A172 (cell line): ENCODE data around the gene RPH3AL.

DNA sequence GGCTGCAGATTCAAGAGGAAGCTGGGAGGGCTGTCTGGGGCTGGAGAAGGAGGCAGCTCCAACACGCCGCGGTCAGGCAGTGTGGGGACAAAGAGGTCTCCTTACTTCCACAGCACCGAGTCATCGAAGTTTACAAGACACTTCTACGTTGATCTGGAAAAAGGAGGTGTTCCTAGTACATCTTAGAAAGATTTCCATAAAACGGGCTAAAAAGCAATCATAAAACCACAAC is 17.9 kb upstream of the DOC2B start:
- RAMPAGE, long total RNA = no peak

DNA sequence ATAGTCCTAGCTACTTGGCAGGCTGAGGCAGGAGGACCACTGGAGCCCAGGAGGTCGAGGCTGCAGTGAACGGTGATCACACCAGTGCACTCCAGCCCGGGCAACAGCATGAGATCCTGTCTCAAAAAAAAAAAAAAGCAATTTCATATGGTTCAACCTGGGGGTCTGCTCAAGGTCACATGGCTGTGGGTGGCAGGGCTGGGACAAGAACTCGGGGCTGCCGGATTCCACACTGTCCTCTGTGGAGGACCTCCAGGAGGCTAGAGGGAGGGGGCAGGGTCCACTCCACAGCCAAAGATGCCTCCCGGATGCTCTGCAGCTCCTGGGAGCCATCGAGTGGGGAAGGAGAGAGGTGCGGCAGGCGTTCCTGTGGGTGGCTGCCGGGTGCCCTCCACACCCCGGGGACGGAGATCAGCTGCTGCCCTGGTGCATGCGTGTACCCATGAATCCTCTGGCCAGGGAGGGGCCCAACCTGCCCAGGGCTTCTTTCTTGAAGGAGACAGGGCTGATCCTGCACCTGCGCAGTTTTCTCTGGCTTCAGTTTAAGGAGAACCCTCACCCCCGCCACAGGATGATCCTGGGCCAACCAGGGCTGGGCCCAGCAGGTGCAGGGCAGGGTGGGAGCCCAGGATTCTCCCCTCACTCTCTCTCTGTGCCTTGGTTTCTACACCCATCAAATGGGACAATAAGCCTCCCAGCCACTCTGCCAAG is 33.4 kb upstream of the DOC2B start:
- RAMPAGE, long total RNA = no peak

DNA sequence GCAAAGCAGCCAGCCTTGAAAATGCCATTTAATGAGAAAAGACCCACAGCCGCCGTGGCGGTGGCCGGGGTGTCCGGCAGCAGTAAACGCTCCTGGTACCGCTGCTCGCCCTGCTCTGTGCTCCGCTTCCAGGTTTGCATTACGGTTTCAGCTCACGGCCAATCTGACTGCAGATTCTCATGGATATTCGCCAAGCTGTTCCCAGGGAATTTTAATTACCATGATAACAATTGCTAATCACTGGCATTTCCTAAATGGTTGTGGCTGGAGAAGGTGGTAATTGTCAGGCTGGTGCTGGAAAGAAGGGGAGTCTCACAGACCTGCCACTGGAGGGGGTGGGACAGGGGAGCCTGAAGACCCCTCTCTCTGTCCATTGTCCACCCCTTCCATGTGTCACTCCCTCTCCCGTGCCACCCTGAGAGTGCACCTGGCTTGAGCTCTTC is 78.2 kb upstream of the DOC2B start:
- RAMPAGE, long total RNA = no peak

GRCh38 chr17:332950-333213 is 19.7 kb downstream of the RPH3AL start:
- RAMPAGE, long total RNA = no peak

- RAMPAGE, long total RNA = no peak
These were observed 18.7 kb downstream of the RPH3AL start for GRCh38 chr17:333547-334624.

GRCh38 chr17:352110-353031 is at the start of gene RPH3AL:
TSS of gene RPH3AL (minus strand) at chr17:352807.
- RAMPAGE, long total RNA = no peak

GRCh38 chr17:521462-521846 is 111.3 kb downstream of the C17orf97 start:
- RAMPAGE, long total RNA = no peak

DNA sequence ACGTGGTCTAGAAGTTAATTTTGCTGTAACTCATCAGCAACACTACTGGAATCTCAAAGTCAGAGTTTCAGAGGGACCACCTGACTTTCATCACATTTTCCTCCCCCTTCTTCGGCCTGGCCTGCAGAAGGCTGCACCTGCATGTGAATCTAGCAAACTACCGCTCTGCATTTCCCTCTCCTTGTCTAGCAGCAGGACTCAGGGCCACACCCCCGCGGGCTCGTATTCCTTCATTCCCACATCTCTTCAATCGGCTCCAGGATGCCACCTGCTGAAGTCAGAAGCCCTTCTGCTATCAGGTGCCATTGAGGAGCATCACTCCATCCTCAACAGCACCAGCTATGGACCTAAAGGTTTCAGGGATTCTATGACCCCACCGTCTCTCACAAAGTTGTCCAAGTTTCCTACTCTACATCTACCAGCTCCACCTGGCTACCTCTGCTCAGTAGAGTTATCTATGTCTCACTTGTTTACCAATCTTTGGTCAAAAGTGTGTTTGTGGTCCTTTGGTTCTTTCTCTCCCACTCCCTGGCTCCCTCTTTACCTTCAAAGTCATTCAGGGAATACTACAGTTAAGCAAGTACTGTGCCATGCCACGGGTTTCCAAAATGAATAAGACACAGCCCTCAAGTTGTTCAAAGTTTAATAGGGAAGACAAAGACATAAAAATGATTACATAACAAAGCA is 135.1 kb downstream of the C17orf97 start:
- RAMPAGE, long total RNA = no peak

DNA sequence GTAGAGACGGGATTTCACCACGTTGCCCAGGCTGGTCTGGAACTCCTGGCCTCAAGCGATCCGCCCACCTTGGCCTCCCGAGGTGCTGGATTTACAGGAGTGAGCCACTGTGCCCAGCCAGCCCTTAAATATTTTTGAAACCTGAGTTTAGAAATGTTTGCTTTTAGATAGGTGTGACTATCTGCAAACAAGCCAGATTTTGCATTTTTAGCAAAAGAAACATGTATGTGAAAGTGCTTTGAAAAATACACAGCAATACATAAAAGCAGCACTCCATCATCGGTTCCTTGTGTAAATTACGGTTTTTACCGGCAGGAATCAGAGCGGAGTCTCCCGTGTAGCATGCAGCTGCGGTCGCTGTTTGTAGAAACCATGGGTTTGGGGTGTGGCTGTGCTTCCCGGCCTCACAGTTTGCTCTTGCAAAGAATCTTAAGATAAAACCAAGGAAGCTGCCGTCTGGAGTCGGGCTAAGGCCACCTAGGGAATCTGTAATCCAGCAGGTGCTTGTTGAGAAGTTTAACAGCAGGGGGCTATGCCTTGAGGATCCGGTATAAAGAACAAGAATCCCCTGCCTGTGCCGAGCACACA is 6.3 kb upstream of the TLCD3A start:
- RAMPAGE, long total RNA = no peak

GRCh38 chr17:732960-733285 is 527 bp downstream of the TLCD3A start:
- RAMPAGE, long total RNA = no peak

DNA sequence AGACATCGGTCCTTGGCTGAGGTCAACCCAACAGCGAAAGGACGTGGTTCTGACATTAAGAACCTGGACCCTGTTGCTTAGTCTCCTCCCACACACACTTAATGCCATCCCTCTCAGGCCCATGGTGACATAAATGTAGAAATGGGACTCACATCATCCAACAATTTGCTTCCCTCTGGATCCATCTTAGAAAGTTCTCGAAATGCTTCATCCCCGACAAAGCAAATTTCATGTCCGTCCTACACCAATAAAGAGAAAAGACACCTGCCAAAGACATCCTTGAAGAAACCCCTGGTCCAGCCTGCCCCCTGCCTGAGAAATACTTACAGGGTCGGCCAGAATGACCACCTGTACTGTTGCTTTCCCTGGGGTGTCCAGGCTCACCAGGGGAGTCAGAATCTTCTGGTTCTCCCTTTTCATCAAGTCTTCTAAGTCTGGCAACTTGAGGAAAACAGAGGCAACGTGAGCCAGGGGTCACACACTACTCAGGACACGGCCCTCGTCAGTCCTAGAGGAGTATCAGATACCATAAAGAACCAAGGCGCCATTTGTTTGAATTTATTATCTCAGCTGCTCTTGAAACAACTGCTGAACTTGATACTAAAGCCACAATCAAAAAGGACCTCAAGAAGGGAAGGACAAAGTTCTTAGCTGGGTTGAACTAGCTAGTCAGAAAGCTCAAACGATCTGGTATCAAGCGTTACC is 12.2 kb downstream of the GLOD4 start:
- RAMPAGE, long total RNA = no peak

- RAMPAGE, long total RNA = no peak
These were observed 7.0 kb downstream of the MRM3 start for GRCh38 chr17:789034-789764.

GRCh38 chr17:1003747-1004734 is 7.1 kb downstream of the TIMM22 start:
- RAMPAGE, long total RNA = no peak

DNA sequence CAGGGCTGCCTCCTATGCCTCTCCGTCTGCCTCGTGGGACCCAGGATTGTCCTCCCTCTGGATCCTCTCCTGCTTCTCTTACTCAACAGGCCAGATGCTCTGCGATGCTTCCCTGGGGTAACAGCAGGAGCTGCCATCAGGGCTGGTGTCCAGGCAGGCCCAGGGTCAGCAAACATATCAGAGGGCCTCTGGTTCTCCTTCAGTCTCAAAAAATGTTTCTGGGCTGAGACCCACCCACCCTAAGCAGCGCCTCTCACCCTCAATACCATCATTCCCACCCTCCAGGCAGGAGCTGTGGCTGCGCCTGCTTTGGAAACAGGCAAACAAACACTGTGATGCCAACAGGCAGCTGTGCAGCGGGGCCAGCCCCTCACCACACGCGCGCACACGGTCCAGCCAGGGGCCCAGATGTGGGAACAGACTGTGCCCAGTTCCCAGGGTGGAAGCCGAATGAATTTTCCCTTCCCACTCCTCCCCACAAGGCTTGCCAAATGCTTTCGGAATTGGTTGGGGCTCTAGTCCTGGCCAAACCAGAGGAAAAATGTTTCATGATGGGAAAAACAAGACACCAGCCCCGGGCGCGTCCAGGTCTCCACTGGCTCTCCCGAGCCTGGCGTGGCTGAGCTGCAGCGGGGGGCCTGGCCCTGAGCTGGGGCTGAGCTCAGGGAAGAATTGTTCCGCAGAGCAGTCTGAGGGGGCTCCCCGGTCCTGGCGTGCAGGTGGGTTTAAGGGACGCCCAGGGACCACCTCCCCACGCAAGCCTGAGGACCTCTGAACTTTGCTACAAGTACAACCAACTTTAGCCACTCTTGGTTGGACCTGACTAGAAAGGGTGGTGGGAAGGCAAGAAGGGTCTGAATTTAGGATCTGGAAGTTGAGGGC is 11.4 kb downstream of the TIMM22 start:
- RAMPAGE, long total RNA = no peak

- RAMPAGE, long total RNA = no peak
These were observed 14.9 kb downstream of the TIMM22 start for GRCh38 chr17:1011849-1012245.

GRCh38 chr17:1036947-1037615 is 40.2 kb downstream of the TIMM22 start:
- RAMPAGE, long total RNA = no peak

DNA sequence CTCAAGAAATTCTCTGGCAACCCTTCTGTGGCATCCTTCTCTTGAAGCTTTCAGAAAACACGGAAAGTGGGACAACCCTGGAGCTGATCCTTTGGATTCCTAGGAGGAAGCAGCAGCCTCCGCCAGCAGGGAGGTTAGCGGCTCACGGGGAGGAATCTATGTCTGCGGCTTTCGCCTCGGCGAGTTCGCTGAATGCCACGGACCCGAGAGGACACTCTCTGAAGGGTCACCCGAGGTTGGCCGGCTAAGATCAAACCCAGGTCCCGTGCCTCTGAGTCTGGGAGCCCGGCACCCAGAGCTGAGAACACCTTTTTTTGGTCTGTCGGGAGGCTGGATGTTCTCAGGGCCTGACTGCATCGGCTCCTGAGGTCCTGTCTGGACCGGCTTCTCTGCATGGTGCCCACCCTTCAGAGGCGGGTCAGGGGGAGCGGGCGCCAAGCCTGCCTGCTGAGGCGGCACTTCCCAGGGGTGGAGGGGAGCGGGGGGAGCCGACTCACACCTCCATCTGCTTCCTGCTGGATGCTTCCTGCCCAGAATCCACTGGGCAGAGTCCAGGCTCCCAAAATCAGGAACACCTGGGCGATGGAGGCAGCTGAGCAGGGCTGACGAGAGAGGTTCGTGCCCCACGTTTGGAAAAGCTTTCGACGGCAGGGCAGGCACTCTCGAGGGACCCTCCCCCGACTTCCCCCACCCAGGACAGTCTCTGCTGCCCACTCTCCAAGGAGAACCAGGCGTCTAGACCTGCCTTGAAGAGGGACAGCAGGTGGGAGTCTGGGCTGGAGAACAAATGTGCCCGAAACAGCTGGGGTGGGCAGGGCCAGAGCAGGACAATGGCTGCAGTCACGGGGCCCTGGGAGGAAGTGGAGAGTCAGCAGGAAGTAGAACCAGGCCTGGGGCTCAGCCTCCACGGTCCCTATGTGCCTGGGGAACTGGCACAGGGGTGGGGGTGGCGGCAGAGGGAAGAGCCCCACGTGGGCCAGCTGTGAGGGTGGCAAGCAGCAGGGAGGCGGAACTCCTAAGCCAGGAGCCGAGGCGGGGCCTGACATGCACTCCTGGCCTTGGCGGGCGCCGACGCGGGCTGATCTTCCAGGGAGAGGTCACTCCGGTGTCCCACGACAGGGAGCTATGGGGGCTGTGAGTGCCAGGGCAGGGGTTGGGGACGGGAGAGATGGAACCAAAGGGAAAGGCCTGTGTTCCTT is 42.3 kb downstream of the TIMM22 start:
- RAMPAGE, long total RNA = no peak

DNA sequence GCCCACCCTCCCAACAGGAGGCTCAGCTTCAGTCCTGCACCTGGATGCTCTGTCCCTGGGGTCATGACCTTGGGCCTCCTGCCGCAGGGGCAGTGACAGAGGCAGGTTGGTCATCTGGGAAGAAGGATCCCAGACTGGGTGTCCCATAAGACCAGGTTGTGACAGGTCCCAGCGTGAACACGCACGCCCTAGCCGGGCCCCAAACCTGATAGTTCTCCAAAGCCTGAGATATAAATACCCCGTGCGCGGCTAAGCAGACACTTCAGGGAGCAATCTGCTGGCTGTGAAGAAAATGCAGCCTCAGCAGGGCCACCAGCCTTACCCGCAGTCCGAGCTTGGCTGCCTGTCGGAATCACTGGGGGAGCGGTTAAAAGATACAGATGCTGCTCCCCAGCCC is 78.3 kb downstream of the TIMM22 start:
- RAMPAGE, long total RNA = no peak

DNA sequence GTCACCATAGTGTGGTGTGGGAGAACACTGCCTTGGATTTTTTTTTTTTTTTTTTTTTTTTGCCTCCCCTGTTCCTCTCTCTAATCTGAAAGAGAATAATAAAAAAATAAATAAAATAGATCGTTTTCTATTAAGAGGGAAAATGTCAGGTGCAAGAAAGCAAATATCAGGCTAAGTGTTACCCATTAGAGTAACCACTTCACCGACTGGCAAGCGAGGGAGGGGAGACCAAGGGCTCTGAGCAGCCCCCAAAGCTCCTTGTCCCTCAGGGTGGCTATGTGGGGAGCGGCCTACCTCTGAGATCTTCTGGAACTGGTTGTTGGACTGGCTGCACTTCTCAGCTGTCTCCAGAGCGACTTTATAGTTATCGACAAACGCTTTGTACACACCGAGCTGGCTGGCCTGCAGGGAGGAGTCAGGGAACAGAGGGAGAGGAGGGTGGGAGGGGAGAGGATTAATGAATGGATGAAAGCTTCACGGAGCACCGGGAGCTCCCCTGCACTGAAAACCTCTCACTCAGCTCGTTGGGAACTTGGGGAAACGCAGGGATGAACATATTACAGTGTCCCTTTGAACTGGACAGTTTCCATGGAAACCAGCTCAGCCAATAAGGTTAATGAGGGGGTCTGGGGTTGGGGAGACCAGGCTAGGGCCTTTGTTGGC is 86.4 kb downstream of the TIMM22 start:
- RAMPAGE, long total RNA = no peak

GRCh38 chr17:1098305-1098660 is 81.5 kb downstream of the ABR start:
- RAMPAGE, long total RNA = no peak